Natural killer cell (primary cell): ENCODE measurements around a stretch of chr14.

GRCh38 chr14:89290810-89291189 lies 126.2 kb downstream of the FOXN3 start:
- PRO-cap: no peak

DNA sequence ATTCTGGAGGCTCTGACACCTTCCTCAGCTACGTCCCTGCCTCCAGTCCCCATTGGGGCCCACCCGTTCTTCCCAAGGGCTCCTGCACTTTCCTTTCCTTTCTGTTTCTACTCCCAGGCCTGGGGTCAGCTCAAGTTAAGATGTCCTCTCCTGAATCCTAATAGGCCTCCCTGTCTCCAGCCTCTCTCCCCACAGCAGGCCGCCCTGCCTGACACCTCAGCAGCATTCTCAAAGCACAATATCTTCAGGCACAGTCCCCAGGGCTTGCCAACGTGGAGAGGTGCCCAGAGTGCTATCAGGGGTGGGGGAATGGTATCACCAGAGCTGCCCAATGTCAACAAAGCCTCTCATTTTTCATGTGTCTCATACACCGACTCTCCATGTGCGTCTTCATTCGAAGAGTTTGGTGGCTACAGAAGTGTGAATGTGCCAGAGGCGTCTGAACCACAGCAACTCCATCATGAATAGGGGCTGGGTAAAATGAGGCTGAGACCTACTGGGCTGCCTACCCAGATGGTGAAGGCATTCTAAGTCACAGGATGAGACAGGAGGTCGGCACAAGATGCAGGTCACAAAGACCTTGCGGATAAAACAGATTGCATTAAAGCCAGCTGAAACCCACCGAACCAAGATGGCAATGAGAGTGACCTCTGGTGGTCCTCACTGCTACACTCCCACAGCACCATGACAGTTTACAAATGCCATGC lies 122.9 kb downstream of the FOXN3 start:
- PRO-cap: no peak

DNA sequence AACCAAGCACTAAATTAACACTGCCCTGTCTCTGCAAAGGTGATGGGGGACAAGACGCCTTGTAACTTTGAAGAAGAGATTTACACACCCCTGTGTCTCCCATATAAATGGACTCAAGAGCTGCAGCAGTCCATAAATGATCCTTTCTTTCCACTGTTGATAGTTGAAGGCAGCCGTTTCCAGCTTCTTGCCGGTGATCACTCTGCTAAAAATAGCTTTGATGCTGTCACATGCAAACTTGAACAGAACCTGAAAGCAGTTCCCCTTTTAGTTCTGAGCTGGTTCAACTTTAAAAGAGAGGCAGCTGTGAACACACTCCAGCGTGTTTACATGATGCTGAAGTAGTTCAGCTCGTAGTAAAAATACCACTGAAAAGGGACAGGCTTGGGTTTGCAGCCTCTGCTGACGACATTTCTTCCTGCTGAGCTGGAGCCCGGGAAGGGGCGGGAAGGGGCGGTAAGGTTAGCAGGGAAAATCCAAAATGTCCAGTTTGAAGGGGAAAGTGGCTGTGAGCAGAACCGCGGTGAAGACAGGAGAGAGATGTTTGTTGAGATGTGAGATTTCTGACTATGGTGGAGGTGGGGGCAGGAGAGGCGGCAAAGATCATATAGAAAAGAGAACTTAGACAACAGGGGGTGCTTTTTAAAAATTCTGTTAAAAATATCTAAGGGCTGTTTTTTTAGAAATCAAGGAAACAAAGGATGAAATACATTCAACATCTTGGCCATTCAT lies 113.0 kb downstream of the FOXN3 start:
- PRO-cap: no peak

DNA sequence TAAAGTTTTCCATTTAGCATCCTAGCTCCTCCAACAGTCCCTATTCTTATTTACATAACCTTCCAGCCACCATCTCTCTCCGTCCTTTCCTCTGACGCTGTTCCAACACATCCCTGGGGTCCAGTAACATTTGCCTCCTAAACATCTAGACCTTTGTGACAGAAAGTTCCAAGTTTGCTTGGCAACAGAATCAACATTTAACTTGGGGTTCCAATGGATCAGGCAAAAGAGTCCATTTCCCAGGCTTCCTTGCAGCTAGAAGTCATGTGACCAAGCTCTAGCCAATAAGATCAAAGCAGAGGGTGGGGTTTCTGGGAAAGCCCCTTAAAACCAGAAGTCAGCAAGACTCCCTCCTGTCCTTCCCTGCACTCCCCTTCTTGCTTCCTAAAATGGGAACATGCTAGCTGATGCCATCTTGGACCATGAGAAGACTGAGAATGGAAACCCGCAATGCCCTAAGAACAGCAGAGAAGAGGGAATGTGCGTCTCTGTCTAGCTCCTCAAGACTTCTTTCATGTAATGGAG lies 14.7 kb downstream of the FOXN3 start:
- PRO-cap: no peak

GRCh38 chr14:89409250-89409883 lies 7.7 kb downstream of the FOXN3 start:
- PRO-cap: no peak

GRCh38 chr14:89411973-89412735 lies 4.9 kb downstream of the FOXN3 start:
- PRO-cap: no peak

GRCh38 chr14:89418450-89419027 lies 1.5 kb upstream of the FOXN3 start:
- PRO-cap: unidirectional peak, plus-strand start at chr14:89418648; unidirectional peak, plus-strand start at chr14:89418703

DNA sequence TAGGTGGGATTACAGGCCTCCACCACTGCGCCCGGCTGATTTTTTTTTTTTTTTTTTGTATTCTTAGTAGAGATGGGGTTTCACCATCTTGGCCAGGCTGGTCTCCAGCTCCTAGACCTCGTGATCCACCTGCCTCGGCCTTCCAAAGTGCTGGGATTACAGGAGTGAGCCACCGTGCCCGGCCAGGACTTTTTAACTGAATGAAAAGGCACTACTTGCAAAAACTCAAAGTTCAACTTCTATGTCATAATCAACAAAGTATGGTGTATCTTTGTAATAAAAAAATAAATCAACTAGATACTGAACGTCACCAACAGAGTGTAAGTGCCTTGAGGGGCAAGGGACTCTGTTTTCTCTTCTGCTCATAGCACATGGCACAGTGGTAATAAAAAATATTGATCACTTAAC lies 10.4 kb upstream of the FOXN3 start:
- PRO-cap: no peak

GRCh38 chr14:89493161-89493463 lies 76.1 kb upstream of the FOXN3 start:
- PRO-cap: no peak

DNA sequence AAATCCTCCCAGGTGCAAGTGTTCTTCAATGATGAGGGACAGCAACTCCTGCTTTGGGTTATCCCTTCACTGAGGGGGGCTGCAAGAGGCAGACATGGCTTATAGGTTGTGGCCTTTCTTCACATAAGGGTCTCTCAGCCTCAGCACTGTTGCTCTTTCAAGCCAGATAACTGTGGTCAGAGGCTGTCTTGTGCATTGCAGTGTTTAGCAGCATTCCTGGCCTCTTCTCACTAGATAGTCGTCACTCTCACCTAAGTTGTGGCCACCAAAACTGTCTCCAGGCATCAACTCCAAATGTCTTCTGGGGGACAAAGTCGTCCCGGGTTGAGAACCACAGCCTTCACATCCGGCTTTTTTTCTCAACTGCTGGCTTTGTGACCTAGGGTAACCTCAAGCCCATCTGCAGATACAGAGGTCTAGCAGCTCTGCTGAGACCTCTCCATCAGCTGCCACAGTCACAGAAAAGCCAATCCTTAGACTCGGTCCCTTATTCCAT lies 180.6 kb downstream of the EFCAB11 start:
- PRO-cap: bidirectional peak, plus-strand start at position 293 of the sequence, minus-strand start at position 303 of the sequence

GRCh38 chr14:90382601-90383270 lies 14.1 kb upstream of the CALM1 start:
- PRO-cap: unidirectional peak, plus-strand start at chr14:90382633; bidirectional peak, plus-strand start at chr14:90382770, minus-strand start at chr14:90382720; bidirectional peak, plus-strand start at chr14:90383420, minus-strand start at chr14:90383248

DNA sequence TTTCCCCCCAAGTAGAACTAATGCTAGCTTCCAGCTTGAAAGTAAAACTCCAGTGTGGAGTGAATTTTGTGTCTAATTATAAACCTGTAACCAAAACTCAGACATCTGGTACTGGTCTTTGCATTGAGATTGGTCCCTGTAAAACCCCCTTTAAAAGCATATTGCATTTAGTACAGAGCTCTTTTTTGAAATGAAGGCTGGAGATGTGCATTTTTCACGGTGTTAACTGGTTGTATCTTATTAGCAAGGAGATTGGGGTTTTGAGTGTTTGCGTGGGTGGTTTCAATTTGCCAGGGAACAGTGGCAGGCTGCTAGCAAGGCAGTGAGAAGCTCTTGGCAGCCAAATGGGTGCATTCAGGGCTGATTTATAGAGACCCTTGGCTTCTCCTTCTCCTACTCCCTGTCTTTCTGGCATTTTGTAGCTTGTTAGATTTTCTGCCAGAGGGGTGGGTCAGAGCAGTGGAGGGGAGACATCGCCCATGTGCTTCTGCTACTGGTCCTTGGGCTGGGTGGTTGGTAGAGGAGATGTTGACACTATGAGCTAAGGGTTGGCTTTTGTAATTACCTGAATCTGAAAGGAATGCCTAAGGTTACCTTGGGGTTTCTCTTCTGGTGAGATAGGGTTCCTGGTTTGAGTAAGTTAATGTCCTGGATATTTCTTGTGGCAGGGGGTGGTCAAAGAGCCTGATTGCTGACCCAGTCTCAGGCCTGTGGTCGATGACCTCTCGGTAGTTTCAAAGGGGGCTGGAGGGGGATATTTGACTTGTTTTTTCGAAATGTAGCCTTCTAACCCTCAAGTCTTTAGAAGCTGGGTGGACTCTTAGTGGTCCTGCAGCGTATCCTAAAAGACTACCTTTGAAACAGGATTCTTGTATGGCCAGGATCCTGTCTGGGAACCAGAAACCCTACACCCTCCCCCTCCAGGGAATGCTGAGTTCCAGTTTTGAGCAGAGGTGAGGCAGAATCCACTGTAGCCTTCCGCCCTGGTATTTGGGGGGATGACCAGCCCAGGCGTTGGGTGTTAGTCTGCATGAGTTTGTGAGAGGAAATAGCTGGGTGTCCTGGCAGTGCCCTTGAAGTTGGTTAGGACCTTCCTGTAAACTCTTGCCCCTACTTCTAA lies 9.7 kb downstream of the CALM1 start:
- PRO-cap: no peak

DNA sequence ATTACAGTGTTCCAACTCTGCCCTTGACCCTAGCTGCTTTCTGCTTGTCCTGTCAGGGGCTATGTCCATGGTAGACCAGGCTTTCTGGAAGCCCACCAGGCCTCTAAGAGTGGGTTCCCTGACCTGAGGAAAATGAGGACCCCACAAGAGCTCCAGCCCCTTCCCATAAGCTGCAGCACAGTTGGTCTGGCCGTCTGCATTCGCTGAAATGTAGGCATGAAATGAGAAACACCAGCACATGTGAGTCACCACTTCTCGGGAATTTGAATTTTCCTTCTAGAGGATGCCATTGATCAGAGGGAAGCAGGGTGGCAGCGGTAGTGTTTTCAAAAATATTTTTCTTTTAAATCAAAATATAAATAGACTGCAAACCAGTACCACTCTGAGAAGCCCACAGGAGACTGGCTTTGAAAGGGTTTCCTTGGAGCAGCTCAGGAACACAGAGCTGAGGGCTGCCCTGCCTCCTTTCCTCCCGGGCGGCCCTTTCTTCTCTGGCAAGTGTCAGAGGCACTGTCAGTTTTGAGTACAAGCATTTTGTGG lies 154.5 kb downstream of the CALM1 start:
- PRO-cap: no peak

DNA sequence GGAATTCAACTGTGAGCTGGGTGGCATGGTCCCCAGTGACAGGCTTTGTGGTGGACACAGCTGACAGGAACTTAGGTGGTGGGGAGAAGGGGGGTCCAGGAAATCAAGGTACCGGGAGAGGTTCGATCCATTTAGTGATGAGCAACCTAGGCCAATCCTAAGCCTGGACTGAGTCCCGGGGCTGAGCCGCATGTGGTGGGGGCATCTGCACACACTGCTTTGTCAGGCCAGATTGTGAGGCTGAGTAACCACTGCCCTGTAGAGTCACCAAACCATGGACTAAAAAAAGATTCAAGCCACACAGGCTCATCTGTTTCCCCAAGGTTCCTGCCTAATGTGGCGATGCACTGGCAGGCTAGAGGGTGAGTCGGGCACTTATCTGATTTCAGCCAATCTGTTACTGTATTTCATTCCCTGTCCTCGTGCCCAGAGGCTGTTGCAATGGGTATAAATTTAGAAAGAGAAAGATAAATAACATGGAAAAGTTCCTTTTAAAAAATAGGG lies 140.9 kb downstream of the TTC7B start:
- PRO-cap: no peak

GRCh38 chr14:90701115-90701612 lies 115.1 kb downstream of the TTC7B start:
- PRO-cap: no peak

DNA sequence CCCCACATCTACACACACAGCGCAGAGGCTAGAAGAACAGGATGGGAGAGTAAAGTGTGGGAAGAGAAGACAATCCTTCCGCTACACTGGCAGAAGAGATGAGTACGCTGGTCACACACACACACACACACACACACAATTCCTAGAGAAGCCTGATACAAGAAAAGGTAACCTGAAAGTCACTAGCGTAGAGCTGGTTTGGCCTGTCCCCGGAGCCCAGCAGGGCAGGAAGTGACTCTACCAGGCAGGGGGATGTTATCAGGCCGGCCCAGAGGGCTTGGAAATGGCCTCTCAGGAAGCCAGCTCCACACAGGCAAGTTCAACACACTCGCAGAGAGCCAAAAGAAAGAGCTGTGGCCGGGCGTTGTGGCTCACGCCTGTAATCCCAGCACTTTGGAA lies 12.5 kb downstream of the TTC7B start:
- PRO-cap: no peak

DNA sequence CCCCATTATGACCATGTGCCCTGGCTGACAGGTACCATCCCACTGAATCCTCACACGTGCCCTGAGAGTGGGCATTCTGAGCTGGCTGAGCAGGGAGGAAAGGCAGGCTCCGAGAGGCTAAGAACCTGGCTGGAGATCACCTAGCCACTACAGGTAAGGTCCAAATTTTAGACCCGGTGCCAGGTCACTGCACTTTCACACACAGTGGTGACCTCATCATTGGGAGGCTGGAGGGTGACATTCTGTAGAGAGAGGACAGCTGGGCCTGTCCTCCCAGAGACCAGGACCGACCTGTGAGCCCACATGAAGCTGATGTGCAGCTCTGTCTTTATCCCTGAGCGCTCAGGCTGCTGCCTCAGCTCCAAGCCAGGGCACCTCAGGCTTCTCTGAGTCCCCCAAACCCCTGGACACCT lies 4.2 kb downstream of the TTC7B start:
- PRO-cap: no peak

DNA sequence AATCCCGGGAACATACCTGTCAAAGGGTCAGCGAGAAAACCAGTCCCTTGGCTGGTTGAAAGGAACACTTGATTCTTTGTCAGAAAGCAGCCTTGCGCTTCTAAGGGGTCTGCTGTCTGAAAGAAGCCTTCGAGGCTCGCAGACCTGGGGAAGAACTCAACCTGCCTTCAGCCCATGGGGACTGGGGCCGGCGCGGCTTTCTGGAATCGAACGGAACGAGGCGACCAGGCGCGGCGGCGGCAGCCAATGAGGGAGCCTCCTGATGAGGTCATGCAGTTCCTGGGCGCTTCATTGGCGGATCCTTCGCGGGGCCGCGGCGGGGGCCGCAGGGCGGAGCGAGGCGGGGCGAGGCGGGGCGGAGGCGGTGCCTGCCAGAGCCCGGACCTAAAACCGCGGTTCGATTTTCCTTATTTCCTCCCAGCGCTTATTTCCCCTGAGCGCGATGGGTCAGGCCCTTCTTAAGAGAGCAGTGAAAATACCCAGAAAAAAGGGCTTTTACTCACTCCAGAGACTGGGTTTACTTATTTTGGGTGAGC lies 11.8 kb upstream of the TTC7B start:
- PRO-cap: bidirectional peak, plus-strand start at position 387 of the sequence, minus-strand start at position 217 of the sequence

DNA sequence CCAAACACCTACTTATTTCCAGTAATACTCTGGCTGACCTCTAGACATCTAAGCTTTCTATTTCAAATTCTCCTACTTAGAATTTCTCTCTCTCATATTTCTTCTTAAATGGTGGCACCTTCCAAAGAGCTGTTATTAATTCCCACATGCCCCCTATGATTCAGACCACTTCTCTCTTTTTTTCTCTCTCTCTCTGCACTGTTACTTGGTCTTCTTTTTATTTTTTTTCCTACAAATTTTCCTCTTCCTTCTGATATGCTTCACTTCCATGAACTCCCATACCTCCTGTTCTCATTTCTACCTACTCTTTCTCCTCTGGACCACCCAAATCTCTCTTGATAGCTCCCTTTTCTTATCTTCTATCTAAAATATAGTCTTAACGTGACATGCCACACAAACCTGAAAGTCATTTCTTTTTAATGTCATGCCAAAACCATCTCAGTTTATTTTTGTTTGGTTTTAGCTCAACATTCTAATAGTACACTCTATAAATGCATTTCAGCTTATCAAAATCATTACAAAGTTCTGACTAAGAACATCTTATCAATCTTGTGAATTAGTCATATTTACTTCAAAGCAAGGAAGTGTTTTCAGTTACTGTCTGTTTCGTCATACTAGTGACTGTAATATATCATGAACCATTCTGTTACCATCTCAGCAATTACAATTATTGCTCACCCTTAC lies 90.6 kb downstream of the RPS6KA5 start:
- PRO-cap: no peak

DNA sequence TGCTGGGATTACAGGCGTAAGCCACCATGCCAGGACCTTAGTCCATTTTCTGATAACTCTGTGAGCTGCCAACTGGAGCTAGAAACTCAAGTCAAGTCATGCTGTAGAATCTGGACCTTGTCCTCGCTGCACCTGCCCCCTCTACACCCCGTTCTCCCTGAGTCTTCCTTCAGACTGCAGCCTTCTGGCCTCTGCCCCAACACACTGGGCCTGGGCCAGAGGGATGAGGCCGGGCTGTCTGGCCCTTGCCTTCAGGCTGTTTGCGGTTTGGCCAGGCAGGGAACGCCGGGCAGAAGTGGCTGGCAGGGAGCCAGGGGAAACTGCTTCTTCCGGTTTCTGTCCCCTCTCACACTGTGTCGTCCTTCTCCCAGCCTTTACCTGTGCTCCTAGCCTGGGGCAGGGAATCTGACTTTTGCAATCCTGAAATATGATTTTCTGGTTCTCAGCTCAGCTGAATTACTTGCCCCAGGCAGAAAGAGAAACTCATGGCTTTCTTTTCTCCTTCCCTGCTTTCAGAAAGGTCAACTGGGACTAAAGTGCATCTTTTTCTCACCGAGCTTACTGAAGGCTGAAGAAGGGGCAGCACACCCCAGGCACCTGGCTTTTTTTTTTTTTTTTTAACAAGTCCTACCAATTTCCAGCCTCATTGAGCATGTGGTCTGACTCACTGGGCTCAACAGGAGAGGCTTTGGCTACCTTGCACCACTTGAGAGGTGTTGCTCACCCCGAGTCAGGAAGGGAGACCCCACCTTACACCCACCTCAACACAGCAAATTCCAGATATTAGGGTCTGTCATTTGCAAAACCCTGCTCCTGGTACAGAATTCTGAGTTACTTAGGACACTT lies 13.7 kb downstream of the DGLUCY start:
- PRO-cap: no peak